ENCODE measurements around a stretch of chr3.

- RRBS, result no CpG with 5 or more reads among the region's 7 CpGs
Observed at GRCh38 chr3:14466928-14467289, 64.5 kb downstream of the SLC6A6 start.

- RRBS, result no CpG with 5 or more reads among the region's 15 CpGs
Observed at GRCh38 chr3:14522862-14523707, 17.1 kb downstream of the GRIP2 start.

- RRBS, result no CpG with 5 or more reads among the region's 6 CpGs
Observed at GRCh38 chr3:14852720-14852957, 33.9 kb downstream of the FGD5 start.

DNA sequence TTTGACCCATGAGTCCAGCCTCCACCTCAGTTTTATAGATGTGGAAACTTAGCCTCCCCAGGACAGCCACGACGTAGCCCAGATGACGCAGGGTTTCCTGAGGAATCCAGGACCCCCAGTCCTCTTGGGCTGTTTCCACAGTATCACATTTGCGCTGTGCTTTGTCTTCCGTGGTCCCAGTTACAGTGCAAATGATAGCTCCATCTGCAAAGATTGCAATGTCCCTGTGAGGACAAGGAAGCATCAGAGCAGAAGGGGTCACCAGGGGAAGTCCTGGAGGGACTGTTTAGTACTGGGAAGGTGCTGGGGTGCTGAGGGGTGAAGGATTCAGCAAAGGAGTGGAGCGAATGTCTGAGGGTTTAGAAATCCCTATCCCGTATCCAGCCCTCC lies 34.2 kb downstream of the FGD5 start:
- RRBS, result no CpG with 5 or more reads among the region's 7 CpGs

- RRBS, result no CpG with 5 or more reads among the region's 13 CpGs
Observed at GRCh38 chr3:14879056-14879824, 60.5 kb downstream of the FGD5 start.

DNA sequence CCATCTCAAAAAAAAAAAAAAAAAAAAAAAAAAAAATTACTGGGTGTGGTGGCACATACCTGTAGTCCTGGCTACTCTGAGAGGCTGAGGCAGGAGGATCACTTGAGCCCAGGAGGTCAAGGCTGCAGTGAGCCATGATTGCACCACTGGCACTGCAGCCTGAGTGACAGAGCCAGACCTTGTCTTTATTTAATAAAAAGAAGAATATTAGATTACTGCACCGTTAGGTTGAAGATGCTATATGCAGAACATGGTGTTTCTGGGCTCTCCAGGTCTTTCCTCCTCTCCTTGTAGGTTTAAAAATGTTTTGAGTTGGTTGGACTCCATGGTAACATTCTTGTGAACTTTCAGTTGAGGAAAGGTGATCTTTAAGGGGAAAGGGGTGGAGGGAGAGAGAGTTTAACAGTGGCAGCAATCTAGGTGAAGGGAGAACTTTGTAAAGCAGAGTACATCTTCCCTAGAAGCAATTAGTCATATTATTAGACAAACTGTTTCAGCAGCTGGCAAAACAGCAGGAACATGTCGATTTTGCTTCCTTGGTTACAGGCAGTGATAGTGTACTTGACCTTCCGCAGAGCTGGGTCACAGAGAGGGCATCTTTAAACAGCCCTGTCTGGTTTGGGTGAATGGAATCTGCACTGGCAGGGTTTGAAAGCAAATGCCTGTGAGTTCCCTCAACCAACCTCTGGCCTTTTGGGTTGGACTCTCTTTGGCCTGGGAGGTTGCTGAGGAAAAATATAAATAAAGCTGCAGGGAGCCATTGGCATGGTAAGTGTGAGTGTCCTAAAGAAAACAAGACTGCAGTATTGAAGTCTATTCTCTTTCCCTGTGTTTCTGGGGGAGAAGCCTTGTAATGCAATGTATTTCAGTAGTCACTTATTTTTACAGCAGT lies 42.8 kb downstream of the NR2C2 start:
- RRBS, result no CpG with 5 or more reads among the region's 3 CpGs

DNA sequence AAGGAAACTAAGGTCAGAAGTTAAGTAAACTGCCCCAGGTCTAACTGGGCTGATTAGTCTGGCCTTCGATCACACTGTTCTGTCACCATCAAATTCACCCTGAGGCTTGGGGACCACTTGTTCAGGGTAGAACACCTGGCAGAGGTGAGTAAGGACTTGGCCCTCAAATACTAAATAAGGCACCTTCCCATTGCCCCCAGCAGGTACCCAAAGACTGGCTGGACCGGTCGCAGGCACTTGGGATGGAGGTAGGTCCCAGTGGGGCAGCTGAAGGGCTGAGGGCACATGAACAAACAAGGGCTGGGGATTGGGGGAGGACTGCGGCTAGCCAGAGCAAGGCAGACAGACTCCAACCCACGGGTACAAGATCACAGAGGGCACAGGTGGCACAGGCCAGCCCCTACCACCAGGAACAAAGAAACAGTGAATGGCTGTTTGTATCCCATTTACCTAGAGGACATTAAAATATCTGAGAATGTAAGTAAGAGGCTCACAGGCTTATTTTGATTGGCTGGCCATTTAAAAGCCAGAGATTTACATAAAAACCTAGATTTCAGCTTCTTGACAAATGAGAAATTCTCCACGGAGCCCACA lies 1.8 kb downstream of the MRPS25 start:
- RRBS, result no CpG with 5 or more reads among the region's 6 CpGs

- RRBS, result no CpG with 5 or more reads among the region's 1 CpG
Observed at GRCh38 chr3:15077009-15077309, 11.8 kb upstream of the MRPS25 start.

DNA sequence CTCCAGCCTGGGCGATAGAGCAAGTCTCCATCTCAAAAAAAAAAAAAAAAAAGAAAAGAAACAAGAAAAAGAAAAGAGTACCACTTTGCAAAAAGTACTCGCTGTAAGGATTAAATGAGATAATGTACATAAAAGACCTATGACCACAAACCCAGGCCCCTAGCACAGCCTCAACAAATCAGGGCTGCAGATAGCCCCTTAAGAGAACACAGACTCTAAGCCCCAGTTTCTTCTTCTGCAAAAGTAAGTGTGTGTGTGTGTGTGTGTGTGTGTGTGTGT lies 38.4 kb downstream of the SH3BP5 start:
- RRBS, result no CpG with 5 or more reads among the region's 2 CpGs

- RRBS, result no CpG with 5 or more reads among the region's 7 CpGs
Observed at GRCh38 chr3:15295369-15296158, 36.8 kb downstream of the SH3BP5 start.

GRCh38 chr3:15314876-15315521 lies 17.4 kb downstream of the SH3BP5 start:
- RRBS, result no CpG with 5 or more reads among the region's 5 CpGs

DNA sequence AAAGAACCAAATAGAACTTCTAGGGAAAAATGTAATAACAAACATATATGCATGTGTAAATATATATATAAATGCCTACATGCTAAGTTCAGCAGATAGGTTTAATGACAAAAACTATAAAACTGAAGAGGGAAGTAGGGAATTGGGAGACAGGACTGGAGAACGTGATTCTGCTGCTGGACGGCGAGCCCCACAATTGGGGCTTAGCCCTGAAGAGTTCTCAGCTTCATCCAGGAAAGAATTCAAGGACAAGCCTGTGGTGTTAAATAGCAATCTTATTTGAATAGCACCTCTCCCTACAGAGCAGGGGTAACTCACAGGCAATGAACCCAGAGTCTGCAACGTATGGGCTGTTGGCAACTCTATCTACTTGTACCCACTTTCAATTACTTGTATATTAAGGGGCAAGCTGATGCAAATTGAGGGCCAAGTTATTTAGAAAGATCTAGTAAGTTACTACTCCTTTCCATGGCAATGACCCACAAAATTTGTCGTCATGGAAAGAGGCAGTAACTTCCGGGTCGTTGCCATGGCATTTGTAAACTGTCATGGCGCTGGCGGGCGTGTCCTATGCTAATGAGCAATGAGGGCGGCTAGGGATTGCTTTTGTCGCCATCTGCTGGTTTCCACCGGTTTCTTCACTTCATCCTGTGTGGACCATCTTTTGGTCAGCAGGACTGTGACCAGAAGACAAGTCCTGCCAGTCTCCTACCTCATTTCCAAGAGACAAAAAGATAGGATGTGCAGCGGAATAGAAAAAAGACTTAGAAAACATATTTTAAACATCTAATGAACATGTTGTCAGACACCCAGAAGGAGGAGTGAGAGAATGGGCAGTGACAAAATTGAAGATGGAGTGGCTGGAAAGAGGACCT lies 45.7 kb upstream of the SH3BP5 start:
- RRBS, result 0% methylated on average over 2 of the region's 14 CpGs

DNA sequence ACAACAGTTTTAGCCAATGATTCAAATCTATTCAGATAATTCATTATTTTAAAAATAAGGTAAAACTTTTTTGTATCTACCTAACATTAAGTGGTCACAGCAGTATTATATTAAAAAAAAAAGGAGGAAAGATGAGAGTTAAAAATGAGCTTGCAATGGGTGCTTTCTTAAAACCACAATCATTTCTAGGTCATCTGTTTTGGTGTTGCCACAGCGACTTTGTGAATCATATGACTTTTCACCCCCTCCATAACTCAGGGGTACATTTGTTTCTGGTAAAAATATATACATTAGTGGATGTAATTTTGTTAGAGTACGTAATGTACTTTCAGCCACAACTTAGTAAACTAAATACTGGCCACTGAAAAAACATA lies 3.6 kb downstream of the ANKRD28 start:
- RRBS, result no CpG with 5 or more reads among the region's 2 CpGs

DNA sequence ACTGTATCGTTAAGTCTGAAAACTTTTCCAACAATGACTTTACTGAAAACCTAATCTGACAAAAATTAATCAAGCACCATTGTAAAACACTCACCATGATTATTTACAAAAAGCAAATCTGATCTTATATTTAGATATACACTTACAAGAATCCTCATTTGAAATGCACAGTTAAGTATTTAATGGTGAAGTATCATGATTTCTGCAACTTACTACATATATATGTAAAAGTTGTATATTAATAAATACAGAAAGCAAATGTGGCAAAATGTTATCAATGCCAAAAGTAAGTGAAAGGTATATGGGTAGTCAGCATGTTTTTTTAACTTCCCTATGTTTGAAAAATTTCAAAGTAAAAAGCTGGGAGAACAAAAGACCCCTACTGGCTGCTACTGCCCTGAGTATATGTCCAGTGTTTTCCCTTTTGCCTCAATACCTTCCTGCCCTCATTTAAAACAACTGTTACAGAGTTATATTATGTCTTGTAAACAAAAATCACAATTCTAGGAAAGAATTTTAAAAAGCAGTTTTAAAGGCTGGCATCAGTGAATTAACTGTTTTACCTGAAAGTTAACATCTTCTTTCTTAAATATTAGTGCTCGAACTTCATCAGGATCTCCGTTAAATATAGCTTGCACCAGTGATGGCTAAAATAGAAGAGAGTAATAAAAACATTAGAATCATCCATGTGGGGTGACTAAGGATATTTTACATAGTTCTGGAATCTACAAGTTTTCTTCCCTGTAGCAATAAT lies 2.9 kb downstream of the ANKRD28 start:
- RRBS, result no CpG with 5 or more reads among the region's 3 CpGs

GRCh38 chr3:15808996-15809845 lies 11.4 kb upstream of the ANKRD28 start:
- RRBS, result no CpG with 5 or more reads among the region's 2 CpGs

GRCh38 chr3:16048486-16049101 lies 125.9 kb upstream of the GALNT15 start:
- RRBS, result no CpG with 5 or more reads among the region's 5 CpGs

- RRBS, result no CpG with 5 or more reads among the region's 16 CpGs
Observed at GRCh38 chr3:16050792-16051602, 123.5 kb upstream of the GALNT15 start.

DNA sequence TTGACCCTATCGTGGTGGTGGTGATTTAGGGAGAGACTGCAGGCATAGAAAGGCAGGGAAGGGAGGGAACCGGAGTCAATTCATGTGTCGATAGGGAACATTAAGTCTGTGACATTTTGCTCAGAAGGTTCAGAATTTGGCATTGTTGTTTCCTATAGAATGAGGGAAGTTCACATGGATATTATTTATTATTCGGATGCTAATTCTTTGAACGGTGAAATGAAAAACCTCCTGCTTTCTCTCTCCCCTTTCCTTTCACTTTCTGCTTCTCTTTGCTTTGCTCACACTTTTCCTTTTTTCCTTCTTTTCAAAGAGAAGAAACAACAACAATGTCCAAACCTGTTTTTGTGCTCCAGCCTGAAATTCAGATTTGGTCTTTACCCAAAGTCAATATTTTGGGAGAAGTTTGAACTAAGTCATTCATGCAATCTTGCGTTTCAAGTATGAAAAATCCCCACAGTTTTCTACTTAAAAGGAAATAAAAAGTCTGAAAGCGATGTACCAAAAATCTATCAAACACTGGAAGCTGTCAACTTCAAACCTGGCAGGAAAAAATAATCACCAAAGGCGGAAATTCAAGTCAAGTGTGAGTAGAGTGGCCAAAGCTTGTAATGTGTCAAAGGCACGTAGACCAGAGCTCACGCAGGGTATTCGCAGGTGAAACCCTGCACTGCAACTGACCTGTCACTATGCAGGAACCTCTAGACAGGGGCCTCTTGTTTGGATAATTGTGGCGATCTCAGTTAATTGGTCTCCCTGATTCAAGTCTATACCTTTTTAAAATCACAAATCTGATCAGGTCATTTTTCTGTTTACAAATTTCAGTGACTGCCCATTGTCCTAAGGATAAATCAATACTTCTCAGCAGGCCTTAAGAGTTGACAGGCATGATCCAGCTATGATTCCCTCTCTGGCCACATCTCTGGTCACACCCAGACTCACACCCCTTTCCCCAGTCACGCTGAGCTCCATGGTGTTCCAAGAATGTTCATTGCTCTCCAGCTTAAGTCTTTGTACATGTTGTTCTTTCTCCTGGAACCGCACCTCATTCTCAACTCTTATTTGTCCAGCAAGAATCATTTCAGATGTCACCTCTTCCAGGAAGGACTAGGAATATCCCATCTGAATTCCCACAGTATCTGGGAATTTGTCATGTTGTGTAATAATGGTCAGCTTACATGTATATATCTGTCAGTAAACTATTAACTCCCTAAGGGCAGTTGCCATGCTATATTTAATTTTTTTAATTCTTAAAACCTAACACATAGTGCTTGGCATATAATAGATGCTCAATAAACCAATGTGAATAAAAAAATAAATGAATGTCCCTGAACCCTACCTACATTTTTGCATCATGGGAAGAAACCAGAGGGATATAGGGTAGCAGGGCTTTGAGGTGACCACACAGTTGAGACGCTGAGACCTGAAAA lies 118.6 kb upstream of the GALNT15 start:
- RRBS, result no CpG with 5 or more reads among the region's 15 CpGs

DNA sequence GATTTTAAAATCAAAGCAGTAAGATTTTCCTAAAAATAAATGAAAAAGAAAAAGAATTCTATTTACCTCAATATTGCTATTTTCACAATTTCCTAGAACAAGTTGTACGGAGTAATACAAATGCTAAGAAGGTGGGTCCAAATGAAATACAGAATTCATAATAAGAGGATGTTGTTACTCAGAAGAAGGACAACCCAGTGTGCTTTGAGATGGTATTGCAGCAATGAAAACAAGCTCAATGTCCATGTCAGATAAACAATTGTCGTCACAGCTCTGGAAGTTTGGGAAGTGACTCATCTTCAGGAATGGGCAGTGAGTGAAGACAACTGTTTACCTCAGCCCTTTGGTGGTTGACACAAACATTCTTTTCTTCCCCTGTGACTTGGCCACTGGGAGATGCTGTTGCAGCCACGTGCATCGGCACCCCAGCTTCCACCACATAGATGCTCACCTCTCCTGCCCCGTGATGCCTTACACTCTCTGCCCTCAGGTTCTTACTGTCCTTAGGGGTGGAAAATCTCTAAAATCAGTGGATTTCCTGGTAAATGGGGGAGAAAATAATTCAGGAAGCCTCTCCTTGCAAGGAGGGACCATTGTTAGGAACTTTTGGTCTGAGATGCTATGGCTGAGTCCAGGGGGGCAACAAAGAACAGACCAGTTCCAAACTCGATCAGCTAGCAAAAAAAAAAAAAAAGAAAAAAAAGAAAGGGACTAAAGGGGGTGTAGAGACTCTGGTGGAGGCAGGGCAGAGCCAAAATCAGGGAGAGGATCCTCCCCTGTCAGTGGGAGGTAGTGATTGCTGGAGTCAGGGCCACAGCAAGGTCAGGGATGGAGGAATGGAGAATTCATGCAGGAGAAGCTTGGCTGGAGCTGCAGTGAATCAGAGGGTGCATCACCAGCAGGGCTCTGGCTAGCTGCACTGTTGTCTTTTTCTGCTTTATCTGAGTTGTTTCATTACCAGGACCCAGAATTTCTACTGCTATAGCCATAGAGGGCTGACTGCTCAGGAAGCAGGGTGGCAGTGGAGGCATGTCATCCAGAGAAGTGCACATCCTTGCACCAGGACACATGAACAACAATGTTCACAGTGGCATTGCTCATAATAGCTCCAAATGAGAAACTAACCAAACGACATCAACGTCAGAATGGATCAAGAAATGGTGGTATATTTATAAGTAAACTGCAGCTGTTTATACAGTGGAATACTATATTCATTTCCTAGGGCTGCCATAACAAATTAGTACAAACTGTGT lies 113.8 kb upstream of the GALNT15 start:
- RRBS, result no CpG with 5 or more reads among the region's 8 CpGs

GRCh38 chr3:16101422-16101977 lies 73.0 kb upstream of the GALNT15 start:
- RRBS, result no CpG with 5 or more reads among the region's 9 CpGs